ENCODE results near the genes TRIP10, CLEC4G and CLEC4M.

DNA sequence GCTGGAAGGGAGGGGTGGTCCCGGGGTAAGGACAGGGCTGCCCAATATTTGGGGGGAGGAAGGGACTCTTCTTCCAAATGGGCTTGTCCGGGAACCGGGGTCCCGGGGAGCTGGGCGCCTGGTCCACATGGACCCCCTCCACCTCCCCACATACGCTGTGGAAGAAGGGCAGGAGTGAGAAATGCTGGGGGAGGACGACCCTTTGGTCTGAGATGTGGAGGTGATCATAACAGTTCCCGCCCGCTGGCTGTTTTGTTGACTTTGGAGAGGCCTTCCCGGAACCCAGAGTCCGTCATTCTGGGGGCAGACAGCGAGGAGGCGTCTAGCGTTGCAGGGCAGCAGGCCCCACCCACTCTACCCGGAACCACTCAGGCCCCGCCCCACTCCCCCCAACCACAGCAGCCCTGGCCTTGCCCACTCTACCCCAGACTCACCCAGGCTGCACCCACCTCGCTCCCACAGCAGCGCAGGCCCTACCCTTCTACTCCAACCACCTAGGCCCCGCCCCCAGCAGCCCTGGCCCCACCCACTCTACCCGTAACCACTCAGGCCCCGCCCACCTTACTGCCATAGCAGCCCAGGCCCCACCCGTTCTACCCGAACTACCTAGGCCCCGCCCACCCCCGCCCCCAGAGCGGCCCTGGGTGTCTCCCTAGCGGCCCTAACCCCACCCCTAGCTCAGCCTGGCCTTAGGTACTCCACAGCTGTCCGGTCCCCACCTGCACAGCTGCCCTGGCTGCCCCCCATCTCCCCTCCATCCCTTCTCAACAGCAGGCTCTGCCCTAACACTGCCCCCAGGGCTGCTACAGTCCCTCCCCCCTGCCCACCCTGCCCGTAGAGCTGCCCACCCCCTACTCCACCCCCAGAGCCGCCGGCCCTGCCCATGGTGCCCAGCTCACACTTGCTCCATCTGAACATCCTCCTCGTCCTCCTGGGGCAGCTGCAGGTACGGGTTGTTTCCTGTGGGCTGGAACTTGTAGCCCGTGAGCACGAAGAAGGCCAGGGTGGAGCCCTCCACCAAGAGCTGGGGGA lies 7.0 kb downstream of the GPR108 start:
- RRBS = 95% methylated on average over 6 of the region's 35 CpGs

DNA sequence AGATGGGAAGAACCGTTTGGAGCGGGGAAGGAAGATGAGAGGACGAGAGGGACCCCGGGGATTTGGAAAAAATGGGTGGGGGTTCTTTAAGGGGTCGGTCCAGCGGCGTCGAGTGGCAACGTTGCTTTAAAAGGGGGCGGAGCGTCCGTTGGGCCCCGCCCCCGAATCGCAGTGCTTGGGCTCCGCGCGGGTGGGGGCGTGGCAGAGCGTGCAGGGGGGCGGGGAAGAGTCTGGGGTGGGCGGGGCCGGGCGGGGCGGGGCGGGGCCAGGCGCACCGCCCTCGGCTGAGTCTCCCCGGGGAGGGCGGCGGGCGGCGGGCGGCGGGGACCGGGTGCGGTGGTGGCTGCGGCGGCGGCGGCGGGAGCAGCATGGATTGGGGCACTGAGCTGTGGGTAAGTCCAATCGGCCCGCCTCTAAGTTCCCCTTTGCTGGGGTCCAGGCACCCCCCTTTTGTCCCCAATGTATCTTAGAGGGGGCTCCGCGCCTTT lies at the start of gene TRIP10:
TRIP10 (plus strand) TSS at position 287 of the 488 bp plus-strand sequence.
- RRBS = 2% methylated on average over 8 of the region's 47 CpGs

GRCh38 chr19:6743760-6744813 lies 4.6 kb downstream of the TRIP10 start:
- RRBS = no CpG with 5 or more reads among the region's 25 CpGs

DNA sequence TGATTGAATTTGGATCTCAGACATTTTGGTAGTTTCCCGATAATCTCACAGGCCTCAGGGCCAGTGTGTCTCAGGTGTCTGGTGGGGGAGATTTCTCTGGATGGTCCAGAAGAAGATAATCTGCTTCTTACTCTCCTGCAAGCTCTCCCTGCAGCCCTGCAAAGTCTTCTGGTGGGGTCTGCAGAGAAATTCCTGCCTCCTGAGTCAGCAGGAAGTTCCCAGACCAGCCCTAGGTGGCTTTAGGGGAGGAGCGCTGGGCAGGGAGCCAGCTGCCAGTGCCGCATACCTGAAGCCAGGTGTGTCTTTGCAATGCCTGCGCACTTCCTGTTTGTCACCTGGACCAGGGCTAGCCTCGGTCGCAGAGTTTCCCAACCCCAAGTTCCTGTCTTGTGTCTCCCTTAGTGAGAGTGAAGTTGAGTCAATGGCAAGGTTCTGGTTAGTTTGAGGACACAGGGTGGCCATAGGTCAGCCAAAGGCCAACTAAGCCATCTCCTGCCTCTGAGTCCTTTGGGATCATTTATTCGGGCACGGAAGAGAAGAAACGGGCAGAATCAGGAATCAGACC lies 1.3 kb downstream of the SH2D3A start:
- RRBS = no CpG with 5 or more reads among the region's 9 CpGs

GRCh38 chr19:6766870-6767326 lies 337 bp downstream of the SH2D3A start:
- RRBS = no CpG with 5 or more reads among the region's 19 CpGs

DNA sequence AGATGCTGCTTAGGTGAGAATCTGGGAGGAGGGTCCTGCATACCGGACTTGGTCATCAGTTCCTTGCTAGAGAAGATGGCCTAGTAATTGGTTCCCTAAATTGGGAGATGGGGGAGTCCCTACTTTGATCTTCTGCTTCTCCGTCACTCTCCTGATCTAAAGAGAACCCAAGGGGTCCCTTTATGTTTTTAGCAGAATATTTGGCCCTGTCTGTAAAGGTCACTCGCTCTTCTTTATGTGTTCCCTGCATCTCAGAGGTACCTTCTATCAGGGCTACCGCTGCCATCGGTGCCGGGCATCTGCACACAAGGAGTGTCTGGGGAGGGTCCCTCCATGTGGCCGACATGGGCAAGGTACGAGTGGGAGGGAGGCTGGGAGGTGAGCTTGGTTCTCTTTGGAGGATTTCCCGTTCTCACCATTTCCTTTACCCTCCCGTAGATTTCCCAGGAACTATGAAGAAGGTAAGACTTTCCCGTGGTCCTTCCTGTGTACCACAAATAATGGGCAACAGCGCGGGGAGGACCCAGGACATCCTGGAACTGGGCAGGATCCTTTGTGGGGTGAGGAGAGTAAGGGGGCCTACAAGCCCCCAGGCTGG lies 54.0 kb upstream of the ADGRE1 start:
- RRBS = no CpG with 5 or more reads among the region's 13 CpGs

DNA sequence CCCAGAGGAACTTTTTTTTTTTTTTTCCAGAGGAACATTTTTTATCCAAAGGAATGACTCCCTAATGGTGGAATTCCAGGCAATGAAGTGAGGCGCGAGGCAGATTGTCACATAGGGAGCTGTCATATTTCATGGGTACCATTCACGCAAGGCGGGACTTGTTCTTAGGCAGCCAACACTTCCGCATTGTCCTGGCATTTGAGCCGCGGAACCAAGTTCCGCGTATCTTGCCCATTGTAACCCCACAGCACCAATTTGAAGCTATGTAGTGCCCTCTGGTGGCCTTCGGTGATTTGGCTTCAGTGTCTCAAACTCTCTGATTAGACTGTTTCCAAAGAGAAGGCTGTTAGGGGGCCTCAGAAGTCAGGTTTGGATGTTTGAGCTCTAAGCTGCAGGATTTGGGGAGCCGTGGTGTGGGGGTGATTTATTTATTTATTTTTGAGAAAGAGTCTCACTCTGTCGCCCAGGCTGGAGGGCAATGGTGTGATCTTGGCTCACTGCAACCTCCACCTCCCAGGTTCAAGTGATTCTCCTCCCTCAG lies 23.8 kb upstream of the ADGRE1 start:
- RRBS = no CpG with 5 or more reads among the region's 12 CpGs

GRCh38 chr19:7084138-7085174 lies 15.0 kb downstream of the ZNF557 start:
- RRBS = no CpG with 5 or more reads among the region's 2 CpGs

- RRBS = no CpG with 5 or more reads among the region's 26 CpGs
Observed at GRCh38 chr19:7149993-7150803, 80.7 kb downstream of the ZNF557 start.

DNA sequence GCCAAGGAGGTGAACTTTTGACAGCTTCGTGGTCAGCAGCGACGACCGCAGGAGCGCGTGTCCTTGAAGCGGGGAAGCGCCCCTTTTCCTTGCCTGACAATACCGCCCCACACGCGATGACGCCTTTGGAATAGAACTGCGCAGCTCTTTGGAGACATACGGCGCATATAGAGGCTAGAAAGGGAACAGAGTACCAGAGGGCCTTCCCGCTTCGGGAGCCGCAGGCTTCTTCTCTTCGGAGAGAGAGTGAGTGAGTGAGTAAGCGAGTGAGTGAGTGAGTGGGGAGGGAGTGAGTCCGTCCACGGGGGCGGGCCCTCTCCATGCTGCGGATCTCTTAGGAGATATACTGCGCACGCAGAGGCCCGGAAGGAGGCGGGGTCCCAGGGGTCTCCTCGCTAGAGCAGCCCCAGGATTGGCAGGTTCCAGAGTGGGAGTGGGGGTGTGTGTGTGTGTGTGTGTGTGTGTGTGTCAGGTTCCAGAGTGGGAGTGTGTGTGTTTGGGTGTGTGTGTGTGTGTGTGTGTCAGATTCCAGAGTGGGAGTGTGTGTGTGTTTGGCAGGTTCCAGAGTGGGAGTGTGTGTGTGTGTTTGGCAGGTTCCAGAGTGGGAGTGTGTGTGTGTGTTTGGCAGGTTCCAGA lies 97.0 kb downstream of the INSR start:
- RRBS = no CpG with 5 or more reads among the region's 29 CpGs

DNA sequence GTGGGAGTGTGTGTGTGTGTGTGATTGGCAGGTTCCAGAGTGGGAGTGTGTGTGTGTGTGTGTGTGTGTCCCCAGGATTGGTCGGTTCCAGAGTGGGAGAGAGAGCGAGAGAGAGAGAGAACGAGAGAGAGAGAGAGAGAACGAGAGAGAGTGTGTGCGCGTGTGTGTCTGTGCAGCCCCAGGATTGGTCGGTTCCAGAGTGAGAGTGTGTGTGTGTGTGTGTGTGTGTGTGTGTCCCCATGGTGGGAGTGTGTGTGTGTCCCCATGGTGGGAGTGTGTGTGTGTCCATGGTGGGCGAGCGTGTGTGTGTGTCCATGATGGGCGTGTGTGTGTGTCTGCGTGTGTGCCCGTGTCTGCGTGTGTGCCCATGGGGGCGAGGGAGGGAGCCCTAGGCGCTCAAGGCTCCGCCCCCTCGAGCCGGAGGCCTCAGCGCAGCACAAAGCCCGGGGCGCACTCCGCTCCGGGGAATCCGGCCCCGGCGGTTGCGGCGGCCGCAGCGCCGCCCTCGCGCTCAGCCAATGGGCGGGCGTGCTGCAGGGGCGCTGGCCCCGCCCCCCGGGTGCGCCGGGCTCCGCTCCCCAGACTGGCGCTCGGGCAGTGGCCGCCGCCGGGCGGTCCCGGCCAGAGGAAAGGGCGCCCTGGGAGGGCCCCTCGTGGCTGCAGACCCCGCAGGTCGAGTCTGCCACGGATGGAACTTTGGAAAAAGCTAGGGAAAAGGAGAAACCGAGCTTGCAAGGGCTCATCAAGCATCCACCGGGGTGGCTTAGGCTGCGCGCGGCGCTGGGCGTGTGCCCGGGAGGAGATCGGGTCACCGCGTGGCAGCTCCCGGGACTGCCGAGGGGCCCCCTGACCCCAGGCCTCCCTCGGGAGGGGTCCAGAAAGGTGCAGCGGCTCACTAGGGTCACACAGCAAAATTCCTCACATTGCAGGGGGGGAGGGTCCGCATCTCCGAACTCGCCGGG lies 96.2 kb downstream of the INSR start:
- RRBS = 2% methylated on average over 28 of the region's 72 CpGs

DNA sequence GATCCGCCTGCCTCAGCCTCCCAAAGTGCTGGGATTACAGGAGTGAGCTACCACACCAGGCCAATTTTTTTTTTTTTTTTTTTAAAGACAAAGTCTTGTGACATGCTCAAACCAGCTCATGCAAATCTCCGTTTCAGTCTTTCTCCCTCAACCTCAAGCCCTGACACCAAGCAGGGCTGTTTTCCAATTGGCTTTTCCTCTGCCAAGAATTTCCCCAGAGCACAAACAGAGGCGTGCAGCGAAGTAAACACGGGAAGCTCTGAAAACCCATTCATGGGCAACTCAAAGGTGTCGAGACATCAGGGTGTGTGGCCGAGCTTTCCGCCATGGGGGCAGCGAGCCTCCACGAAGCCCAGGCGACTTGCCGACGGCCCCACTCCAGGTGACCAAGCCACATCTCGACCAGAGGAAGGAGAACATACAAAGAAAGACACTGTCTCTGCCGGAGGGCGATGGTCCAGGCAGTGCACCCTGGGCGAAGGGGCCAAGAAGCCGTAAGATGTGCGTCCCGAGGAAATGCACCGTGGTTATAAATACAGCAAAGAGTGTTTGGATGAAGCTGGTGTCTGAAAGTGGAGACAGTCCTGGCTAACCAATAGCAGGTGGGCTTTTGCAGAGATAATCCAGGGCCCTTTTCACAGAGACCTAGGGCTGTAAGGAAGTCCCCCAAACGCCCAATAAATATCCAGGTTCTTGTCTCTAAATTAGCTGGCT lies 69.9 kb downstream of the INSR start:
- RRBS = no CpG with 5 or more reads among the region's 22 CpGs

- RRBS = no CpG with 5 or more reads among the region's 10 CpGs
Observed at GRCh38 chr19:7333666-7334268, 15.0 kb upstream of the ARHGEF18 start.

GRCh38 chr19:7550893-7551975 lies 15.7 kb downstream of the PNPLA6 start:
- RRBS = 89% methylated on average over 22 of the region's 59 CpGs

DNA sequence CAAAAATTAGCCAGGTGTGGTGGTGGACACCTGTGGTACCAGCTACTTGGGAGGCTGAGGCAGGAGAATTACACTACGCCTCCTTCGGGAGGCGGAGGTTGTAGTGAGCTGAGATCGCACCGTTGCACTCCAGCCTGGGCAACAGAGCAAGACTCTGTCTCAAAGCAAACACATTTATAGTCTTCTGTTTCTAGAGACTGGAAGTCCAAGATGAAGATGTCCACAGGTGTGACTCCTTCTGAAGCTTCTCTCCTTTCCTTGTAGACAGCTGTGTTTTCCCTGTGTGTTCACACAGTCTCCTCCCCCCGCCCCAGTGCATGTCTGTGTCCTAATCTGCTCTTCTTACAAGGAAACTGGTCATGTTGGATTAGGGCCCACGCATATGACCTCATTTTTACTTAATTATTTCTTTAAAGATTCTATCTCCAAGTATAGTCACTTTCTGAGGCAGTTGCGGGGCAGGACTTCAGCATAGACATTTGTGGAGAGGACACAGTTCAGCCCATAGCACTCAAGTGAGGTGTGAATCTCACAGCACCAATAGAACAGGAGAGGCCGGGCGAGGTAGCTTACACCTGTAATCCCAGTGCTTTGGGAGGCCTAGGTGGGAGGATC lies 12.4 kb downstream of the STXBP2 start:
- RRBS = no CpG with 5 or more reads among the region's 10 CpGs

GRCh38 chr19:7677646-7678740 lies 1.1 kb downstream of the MCEMP1 start:
- RRBS = no CpG with 5 or more reads among the region's 22 CpGs

DNA sequence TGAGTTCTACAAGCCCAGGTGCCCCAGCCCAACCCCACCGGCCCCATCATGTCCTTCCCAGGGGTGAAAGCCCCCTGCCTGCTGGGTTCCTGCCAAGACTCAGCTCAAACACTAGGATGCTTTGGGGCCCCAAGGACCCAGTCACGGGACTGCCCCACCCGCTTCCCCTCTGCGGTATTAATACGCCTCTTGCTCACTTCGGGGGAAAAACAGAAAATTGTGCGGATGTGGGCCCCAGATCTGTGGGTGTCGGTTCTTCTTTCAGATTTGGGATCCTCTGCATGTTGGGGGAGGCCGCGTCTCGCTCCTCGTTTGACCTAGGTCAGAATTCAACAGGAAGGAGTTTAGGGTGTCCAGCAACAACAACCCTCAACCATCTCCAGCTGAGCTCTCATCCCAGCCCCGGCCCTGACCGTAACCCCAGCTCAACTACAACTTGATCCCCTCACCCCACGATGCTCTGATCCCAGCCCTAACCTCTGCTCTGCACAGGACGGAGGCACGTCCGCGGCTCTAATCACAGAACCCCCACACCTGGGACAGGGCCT lies 3.8 kb upstream of the FCER2 start:
- RRBS = no CpG with 5 or more reads among the region's 19 CpGs

- RRBS = no CpG with 5 or more reads among the region's 11 CpGs
Observed at GRCh38 chr19:7731867-7732366, at the start of gene CLEC4G. Gene CLEC4G (minus strand): TSS chr19:7732110.

DNA sequence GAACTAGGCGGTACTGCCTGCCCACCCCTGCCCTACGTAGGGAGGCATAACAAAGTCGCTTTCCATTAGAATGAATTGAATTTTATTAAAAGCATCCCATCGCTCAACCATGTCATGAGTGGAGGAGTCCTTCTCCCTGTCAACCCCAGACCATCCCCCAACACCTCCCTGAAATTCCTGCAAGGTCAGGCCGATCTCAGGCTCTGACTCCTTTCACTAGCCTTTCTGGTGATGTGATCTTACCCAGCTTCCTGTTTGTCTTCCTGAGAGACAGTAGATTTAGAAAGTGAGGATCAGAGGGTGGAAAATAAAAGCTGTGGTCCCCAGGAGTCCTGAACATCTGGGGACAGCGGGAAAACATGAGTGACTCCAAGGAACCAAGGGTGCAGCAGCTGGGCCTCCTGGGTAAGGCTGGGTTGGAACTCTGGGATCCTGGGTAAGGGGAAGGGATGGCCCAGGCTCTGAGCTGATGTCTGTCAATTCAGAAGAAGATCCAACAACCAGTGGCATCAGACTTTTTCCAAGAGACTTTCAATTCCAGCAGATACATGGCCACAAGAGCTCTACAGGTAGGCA lies at the start of gene CLEC4M:
CLEC4M (plus strand) TSS at position 336 of the 576 bp plus-strand sequence.
- RRBS = no CpG with 5 or more reads among the region's 6 CpGs